Gallbladder (tissue), 1 donor: ENCODE measurements around the genes DNAJC16 and DDI2.

DNA sequence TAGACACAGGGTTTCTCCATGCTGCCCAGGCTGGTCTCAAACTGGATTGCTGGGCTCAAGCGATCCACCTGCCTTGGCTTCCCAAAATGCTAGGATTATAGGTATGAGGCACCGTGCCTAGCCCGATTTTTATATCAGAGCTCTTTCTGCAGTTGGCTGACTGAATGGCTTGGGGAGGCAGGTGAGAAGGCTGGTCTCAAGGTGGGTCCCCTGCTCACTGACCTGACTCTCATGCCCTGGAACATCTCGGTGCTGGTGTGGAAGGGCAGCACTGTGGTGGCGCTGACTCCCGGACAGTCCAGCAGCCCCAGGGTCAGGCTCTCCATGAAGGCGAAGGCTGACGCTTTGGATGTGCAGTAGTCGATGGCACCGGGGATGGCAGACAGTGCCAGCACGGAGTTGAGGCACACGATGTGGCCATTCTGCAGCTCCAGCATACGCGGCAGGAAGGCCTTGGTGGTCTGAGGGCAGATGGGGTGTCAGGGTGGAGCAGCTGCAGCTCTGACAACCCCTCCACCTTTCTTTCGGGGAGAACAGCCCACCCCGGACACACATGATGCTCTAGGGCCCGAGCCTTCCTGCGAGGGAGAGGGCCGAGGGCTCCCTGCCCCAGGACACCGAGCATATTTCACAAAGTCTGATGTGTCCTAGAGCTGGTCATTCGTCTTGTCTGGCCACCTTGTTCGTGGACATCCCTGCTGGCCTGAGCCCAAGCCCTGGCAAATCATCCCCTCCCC, 39.3 kb downstream of the DHRS3 start:
- PRO-cap: no peak

DNA sequence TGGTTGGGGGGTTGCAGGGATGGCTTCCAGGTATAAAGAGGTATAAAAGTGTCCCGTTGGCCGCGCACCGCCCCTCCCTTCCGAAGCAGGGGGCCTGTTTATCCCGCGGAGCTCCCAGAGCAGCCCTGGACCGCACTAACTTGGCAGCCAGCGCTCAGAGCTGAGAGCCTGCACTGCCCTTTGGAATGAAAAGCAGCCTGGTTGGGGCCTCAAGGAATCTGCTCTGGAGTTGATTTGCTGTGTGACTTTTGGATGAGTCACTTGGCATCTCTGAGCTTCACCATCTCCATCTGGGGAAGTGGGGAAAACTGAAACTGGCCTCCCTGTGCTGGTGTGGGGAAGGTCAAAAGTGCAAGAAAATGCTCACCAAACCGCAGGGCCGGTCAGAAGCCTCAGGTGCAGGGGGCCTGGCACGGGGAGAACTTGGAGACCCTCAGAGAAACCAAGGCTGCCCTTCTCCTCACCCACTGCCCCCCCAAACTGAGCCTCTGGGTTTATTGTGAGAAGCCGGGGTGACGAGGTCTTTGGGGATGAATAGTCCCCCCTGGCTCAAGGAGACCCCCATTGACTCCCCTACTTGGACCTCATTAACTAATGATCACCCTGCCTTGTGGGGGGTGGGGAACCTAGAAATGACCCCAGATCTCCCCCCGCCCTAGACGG, 21.4 kb downstream of the DHRS3 start:
- PRO-cap: no peak

GRCh38 chr1:12608367-12608986, 9.5 kb downstream of the DHRS3 start:
- PRO-cap: no peak

GRCh38 chr1:13454930-13455212, 44.6 kb downstream of the PRAMEF20 start:
- PRO-cap: no peak

GRCh38 chr1:13619781-13620550, 36.3 kb downstream of the PDPN start:
- PRO-cap: no peak

GRCh38 chr1:13726642-13727099, 26.7 kb downstream of the PRDM2 start:
- PRO-cap: no peak

DNA sequence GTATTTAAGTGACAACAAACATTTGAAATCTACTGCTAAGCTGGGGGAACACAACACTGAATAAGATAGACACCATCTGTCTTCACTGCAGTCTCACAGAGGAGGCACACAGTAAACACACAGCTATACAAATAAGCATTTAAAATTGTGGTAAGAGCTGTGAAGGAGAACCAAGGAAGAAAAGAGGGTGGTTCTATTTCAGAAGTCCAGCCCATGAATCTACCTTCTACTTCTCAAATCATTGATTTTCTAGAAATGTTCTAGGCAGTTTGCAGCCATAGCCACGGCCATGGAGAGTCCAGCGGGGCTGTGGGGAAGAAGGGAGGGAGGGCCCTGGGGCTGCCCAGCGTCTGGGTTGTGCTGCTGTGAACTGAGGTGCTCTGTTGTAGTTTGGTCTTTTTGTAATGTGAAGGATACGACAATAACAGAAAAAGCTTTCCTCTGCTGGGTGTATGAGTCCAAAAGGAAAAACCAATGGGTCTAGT, 28.2 kb downstream of the PRDM2 start:
- PRO-cap: no peak

GRCh38 chr1:13828416-13828842, 128.4 kb downstream of the PRDM2 start:
- PRO-cap: no peak

- PRO-cap: no peak
Observed at GRCh38 chr1:13916254-13916888, 216.4 kb downstream of the PRDM2 start.

GRCh38 chr1:14223602-14224346, 374.7 kb upstream of the KAZN start:
- PRO-cap: no peak

GRCh38 chr1:14970125-14970707, 183.3 kb upstream of the TMEM51 start:
- PRO-cap: no peak

DNA sequence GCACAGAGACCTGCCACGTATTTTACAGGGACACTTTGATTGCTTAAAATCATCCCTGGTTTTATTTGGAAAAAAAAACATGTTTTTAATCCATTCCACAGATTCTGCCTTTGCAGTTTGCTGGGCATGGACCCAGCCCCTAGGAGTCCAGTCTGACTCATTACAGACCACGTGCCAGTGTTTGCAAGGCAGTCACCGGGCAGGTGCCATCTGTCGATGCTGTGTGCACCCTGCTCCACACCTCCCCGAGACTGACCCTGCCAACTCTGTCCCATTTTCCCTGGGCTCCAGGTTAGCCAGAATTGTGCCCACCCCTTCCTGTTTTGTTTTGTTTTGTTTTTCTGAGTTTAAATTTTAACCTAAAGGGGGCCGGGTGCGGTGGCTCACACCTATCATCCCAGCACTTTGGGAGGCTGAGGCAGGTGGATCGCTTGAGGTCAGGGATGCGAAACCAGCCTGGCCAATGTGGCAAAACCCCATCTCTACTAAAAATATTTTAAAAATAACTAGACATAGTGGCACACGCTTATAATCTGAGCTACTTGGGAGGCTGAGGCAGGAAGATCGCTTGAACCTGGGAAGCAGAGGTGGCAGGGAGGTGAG, 148.3 kb upstream of the TMEM51 start:
- PRO-cap: no peak

- PRO-cap: bidirectional peak, plus-strand start at chr1:15090623, minus-strand start at chr1:15090529
Observed at GRCh38 chr1:15090298-15091047, 63.1 kb upstream of the TMEM51 start.

DNA sequence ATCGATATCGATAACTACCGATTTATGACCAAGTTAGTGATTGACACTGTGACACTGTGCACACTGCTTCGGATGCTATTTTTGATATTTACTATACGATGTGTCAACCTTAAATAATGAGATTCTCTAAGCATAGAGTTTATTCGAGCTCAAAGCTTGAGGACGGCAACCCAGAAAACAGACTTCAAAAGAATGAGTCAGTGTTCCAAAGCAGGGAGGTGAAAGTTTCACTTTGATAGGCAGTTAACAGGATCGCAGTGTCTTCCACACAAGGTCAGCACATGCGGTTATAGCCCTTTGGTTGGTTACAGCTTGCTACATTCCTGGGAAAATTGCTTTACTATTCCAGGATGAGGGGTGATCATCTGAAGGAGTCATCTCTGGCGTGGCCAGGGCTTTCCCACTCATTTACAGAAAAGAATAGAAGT, 53.6 kb upstream of the EFHD2 start:
- PRO-cap: no peak

DNA sequence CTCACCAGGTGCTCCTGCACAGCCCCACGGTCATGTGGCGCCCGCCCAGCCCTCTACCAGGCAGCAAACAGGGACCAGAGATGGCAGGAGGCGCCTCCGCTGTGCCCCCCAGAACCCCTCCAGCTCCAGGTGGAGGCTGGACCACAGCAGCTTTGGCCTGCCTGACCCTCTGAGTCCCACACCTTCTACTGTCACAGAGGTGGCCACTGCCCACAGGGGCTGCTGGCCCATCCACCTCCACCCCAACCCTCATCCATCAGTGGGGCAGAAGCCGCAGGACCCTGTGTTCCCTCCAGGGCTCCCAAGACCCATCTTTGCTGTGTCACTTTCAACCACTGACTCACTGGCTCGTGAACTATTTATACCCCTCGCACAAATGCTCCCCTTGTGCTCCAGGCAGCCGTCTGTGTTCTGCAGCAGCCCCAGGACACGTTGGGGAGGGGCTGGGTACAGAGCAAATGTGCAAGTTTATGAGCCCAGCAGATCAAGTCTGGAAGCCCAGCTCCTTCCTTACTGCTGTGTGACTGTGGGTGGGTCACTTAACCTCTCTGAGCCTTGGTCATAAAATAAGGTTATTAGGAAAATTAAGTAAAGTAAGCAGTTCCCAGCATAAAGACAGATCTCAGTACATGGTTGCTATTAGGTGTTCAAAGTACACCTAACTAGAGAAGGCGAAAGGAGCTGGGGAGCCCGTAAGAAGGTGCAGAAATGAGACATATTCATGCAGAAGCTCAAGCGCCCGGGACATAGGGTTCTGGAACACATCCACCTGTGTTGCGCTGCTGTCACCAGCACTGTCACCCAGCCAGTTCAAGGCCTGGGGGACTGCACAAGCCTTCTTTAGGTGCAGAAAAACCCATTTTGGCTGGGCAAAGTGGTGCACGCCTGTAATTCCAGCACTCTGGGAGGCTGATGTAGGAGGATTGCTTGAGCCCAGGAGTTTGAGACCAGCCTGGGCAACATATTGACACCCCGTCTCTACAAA, 13.6 kb downstream of the EFHD2 start:
- PRO-cap: no peak

- PRO-cap: no peak
Observed at GRCh38 chr1:15519365-15519603, 4.7 kb downstream of the CASP9 start.

DNA sequence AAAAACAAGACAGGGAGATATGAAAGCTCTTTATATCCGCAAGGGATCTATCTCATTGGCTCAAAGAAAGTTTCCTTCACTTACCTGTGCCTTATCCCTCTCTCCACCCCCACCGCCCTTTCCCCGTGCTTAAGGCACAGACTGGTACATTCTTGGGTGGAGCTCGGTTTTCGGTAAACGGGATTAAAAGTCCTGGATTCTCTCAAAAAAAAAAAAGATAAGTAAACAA, 627 bp upstream of the DNAJC16 start:
- PRO-cap: unidirectional peak, minus-strand start at position 65 of the sequence

- PRO-cap: bidirectional peak, plus-strand start at chr1:15526752, minus-strand start at chr1:15526528; bidirectional peak, plus-strand start at chr1:15526869, minus-strand start at chr1:15526912; bidirectional peak, plus-strand start at chr1:15527254, minus-strand start at chr1:15527190
Observed at GRCh38 chr1:15526336-15527414, at the start of gene DNAJC16. Gene DNAJC16 (plus strand): TSS chr1:15526848.

DNA sequence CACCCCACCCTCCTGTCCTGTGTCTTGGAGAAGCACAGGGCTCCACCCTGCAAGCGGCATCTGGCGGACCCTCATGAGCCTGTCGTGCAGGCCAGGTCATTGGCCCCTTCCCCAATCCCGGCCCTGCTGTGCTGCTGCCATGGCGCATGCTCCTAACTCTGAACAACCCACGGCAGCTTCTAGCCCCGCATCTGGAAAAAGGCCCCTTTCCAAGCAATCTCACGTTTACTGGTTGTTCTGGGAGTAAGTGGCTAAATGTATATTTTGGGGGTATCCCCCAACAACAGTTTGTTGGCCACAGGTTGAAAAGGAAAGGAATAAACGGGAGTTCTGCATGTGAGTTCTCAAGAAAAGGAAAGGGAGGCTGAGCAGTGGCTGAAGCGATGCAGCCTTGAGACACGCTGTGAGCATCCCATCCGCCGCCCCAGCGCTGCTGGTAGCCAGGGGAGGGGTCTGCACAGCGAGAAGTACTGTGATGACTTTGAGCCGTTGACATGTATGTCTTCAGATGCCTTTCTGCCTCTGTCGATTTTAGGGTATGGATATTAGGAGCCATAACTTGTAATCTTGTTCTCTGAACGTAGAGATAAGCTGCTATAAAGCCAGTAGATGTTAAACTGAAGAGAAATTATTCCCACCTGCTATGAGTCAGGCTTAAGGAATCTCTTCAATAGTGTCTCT, 16.2 kb downstream of the AGMAT start:
- PRO-cap: no peak

DNA sequence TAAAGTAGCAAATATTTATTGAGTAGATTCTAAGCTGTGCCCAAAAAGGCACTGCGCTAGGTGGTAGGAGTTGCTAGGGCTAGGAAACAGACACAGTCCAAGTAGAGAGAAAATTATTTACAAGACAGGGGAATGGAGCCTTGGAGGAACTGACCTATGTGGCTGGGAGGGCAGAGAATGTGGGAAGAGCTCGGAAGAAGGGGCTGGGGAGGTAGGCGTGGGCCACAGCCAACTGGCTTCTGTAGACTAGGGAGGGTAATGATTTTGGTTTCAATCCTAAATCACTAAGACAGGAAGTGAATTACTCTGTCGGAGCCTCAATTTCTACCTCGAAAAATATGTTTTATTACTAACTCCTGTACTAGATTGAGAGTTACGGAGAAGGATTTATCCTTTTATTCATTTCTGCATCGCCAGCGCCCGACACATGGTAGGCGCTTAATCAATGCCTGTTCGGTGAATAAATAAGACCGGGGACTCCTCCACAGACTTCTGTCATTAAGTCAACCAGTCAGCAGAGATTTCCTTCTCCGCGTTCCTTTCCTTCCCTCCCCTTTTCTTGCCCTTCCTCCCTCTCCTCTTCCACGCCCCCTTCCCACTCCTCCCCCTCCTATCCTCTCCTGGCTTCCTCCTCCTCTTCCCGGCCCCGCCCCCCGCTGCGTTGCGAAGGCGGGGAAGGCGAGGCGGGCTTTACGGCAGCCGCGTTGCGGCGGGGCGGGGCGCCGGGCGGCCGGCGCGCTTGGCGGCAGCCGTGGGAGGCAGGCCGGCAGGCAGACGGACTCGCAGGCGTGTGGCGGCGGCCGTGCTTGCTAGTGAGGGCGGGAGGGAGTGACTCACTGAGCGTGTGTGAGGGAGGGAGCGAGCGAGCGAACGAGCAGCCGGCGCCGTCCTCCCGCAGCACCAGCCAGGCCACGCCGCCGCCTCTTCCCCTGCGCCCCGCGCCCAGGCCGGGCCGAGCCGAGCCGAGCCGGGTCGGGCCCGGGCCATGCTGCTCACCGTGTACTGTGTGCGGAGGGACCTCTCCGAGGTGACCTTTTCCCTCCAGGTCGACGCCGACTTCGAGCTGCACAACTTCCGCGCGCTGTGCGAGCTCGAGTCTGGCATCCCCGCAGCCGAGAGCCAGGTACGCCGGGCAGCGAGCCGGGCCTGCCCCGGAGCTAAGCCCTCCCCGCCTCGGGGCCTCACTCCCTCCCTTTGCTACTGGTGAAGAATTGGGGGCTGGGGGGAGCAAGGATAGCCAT, at the start of gene DDI2:
TSS of gene DDI2 (plus strand) at position 773 of the 1,241 bp plus-strand sequence.
- PRO-cap: bidirectional peak, plus-strand start at position 789 of the sequence, minus-strand start at position 497 of the sequence